Measurements from ENCODE around the genes SMIM43, SPATA5 and SPRY1.

DNA sequence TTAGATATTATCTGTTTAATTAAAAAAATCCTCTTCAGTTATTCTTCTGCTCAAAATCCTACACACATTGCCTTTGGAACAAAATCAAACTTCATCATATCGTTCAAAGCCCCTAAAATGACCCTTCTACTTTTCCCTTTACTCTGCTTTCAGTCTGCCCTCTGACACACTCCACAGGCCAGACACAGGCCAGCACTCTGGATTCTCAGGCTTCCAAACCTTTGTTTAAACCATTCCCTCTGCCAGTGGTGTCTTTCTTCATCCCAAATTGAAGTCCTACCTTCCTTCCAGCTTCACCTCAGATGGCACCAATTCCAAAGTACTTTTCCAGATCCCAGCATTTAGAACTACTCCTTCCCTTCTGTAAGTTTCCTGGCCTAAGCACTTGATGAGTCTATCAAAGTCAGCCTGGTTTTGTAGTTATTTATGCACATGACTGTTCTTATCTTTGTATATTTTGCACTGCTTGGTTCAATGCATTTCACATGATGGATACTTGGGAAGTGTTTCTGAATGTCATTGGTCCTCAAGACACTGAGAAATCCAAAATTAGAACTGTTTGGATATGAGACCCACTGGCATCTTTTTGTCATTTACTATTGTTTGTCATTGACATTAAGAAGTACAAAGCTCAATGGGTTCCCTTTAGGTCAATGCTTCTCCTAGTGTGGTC, 95.8 kb downstream of the SYNPO2 start:
- RAMPAGE, total RNA: no peak

DNA sequence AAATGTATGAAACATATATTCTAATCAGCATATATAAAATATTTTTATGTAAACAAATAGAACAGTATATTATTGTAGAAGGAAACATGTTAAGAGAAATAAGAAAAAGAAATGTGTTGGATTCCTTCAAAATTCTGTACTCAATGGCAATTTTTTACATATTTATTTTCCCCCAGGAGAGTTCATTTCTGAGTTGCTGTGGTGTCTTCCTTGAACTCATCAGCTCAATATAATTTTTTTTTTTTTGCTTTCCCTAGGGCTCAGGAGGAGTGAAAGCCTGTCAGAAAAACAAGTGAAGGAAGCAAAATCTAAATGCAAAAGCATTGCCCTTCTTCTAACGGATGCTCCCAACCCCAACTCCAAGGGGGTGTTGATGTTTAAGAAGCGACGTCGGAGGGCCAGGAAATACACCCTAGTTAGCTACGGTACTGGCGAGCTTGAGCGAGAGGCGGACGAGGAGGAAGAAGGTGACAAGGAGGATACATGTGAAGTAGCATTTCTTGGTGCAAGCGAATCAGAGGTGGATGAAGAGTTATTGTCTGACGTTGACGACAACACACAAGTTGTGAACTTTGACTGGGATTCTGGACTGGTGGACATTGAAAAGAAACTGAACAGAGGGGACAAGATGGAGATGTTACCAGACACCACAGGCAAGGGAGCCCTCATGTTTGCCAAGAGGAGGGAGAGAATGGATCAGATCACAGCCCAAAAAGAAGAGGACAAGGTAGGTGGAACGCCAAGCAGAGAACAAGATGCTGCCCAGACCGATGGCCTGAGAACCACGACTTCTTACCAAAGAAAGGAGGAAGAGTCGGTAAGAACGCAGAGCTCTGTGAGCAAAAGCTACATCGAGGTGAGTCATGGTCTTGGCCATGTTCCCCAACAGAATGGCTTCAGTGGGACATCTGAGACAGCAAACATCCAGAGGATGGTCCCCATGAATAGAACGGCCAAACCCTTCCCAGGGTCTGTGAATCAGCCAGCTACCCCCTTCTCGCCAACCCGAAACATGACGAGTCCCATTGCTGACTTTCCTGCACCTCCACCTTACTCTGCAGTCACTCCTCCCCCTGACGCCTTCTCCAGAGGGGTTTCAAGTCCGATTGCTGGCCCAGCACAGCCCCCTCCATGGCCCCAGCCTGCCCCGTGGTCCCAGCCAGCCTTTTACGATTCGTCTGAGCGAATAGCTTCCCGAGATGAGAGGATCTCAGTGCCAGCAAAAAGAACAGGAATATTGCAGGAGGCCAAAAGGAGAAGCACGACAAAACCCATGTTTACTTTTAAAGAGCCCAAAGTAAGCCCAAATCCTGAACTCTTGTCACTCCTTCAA, 105.6 kb upstream of the MYOZ2 start:
- RAMPAGE, total RNA: no peak

GRCh38 chr4:119136567-119137049, 976 bp downstream of the MYOZ2 start:
- RAMPAGE, total RNA: no peak

- RAMPAGE, total RNA: no peak
Measured at GRCh38 chr4:119266938-119267572, 33.4 kb downstream of the C4orf3 start.

DNA sequence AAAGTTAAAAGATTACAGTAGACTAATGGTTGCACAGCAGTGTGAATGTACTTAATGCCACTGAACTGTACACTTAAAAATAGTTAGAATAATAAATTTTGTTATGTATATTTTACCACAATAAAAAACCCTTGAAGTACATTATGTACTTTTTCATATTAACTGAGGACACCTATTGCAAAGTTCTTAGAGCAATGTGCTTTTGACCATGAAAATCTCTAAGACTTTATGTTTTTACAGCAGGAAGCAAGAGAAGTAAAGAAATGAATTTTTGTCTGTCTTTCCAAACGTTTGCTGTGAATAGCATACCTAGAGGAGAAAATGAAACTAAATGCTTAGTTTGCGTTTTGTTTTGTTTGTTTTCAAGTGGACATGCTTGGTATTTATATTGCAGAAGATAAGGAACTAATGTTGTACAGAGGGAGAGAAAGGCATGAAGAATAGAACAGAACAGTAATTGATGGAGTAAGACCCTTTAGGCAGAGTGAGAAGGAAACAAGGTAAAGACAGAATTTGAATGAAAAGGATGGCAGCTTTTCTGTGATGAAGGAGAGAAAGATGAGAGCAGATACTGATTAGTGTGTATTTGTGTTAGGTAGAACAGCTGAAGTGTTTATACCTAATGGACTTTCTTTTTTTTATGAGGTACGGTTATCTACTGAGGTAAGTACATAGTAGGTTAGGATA, 15.6 kb downstream of the C4orf3 start:
- RAMPAGE, total RNA: no peak

DNA sequence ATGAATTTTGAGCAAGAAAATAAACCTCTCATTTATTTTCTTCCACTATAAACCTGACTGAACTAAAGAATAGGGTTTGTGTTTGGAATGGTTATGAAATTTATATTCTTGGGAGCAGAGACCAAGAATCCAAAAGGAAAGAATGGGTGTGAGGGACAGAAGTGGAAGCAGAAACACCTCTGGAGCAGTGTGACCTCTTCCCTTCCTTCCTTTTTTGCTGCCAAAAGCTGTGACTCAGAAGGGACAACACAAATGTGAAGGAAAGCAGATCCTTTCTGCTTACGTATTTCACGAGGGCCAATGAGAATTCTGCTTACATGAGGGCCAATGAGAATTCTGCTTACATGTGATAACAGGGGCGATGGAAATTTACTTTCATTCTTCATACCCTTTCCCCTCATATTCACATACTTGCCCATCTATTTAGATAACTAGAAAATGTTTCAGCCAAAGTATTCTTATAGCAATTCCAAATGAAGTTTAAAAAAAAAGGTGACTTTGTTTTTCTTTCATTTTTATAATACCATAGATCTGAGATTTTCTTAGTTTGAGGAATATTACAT, 404.6 kb downstream of the PRDM5 start:
- RAMPAGE, total RNA: no peak

DNA sequence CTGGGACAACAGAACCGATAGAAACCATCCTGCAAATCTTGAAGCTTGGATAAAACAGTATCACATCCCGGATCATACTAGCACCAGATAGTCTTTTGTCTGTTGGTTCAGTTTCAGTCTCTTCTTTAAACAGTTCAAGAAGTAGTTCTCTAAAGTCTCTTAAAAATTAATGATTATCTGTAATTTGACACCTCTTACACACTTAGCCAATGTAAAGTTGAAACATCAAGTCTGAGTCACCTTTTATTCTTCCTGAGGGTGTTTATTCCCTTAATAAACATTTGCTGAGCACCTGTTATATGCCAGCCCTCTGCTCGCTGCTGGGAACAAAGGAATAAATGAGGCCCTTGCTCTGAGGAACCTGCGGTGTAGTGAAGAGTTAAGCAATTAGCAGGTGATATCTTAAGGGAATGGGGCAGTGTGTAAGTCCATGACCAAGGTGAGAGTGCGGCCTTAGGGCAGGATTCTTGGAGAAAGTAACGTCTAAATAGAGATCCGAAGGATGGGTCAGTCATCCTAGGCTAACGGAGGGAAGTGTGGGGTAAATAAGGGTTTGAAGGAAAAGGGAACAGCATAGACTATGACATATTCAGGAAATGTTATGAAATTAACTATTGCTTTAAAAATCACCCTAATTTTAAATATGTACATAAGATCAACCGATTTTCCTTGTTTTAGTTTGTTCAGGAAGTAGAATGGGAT, 5.2 kb upstream of the NDNF start:
- RAMPAGE, total RNA: no peak

DNA sequence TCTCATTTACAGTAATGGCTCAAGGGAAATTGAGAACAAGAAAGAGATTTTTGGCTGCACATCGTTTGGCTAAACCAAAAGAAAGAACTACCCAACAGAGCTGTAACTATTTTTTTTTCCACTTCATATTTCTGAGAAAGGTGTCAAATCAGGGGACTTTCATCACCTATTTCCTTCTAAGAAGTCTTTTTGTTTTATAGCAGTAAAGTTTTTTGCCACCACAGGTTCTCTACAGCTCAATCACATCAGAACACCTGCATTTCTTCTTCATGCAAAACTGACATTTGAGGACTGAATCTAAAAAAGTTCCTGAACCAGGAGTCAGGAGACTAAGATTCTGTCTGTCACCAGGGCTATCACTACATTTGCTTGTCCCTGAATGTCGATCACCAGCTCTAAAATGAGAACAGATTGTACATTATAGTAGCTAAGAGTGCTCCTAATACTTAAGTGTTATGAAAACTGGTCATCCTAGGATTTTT, 57.6 kb upstream of the TNIP3 start:
- RAMPAGE, total RNA: no peak

DNA sequence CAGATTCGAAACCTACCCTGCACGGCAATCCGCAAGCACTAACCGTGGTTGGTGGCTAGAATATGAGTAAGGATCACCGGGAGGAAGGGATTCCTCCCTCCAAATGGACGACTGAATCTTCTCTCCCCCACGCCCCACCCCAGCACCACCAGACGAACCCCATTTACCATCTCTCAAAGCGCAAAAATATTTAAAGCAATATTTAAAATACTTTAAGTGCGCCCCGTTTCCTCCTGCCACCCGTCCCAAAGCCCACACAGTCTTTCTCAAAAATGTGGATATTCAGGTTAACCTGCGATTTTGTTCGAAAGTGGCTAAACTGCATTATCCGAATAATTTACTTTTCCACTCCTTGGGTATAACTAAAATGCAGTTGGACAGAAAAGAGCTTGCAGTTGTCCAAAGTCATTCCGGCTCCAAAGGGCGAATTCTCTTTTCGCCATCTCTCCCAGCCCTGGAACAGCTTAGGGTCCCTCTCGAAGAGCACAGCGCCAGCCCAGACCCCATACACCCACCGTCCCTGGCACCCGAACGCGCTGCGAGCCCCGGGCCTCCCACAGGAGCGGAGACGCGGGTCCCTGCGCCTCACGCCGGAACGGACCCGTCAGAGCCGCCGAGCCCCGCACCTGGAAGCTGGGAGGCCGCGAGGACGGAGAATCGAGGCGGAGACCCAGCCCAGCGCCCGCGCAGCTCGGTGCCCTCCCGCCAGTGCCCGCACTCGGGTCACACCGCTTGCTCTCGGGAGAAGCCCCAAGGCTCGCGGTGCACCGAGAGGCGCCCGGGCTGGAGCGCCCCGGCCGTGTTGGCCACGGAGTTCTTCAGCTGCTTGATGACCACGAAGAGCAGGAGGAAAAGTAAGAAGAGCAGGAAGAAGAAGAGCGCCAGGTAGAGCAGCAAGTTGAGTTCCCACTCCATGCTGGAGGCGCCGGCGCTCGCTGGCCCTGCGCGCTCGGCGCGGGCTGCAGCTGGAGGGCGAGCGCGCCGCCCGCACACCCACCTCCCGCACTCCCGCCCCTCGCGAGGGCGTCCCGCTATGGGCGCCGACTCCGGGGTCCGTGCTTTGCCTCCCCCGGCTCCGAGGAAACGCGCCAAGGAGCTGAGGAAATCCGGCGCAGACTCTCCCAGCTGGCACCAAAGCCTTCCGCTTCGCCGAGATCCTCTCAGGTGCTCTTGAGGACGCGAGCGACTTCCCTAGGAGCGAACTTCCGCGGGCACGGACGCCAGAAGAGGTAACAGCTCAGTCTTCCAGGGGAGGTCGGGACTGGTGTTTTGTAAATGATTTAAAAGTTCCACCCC, at the start of gene SMIM43:
TSS of gene SMIM43 (minus strand) at position 974 of the 1,296 bp plus-strand sequence.
- RAMPAGE, total RNA: no peak

DNA sequence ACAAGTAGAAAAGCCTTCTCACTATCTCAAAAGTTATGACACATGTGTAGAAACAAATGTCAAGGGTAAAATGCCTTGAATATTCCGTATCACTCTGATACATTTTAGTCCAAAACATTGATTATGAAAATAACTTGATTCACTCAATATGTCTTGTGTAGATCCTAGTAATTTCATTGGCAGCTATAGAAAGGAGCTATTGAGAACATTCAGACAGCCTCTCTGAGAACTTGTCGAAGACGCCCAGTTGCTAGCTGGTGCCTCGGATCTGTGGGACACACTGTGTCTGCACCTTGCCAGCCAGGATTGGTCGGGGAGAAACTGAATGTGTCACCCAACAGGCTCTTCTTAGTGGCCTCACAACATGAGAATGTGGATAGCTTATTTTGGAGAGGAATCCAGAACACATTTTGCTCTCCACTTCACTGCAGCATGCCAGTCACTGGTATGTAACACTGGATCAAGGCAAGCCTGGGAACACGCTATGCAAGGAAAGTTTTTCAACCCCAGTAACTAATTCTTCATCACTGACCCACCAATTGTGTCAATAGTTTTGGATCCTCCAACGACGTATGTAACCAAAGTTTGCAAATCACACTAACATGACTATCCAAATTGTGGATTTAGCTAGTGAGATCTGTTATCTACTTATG, 89.4 kb upstream of the TRPC3 start:
- RAMPAGE, total RNA: no peak

- RAMPAGE, total RNA: no peak
Measured at GRCh38 chr4:122239435-122240364, 87.6 kb downstream of the BLTP1 start.

- RAMPAGE, total RNA: no peak
Measured at GRCh38 chr4:122345226-122345871, 33.5 kb upstream of the ADAD1 start.

DNA sequence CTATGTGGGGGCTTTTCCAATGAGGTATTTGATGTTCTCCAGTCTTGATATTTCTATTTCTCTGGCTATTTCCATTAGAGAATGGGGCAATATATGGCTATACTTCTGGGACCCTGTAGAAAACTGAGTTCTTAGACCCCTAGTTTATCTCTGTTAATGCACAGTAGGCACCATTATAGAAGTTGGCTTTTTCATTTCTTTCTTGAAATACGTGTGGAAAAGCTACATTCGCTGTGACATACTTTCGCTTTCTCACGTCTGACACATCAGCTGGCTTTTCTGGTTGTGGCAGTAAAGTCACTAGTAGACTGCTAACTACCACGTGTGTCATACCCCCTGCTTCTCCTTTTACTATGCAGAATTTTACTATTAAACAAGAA, 1.9 kb upstream of the IL2 start:
- RAMPAGE, total RNA: no peak

GRCh38 chr4:122782995-122783776, 43.4 kb upstream of the FGF2 start:
- RAMPAGE, total RNA: no peak

DNA sequence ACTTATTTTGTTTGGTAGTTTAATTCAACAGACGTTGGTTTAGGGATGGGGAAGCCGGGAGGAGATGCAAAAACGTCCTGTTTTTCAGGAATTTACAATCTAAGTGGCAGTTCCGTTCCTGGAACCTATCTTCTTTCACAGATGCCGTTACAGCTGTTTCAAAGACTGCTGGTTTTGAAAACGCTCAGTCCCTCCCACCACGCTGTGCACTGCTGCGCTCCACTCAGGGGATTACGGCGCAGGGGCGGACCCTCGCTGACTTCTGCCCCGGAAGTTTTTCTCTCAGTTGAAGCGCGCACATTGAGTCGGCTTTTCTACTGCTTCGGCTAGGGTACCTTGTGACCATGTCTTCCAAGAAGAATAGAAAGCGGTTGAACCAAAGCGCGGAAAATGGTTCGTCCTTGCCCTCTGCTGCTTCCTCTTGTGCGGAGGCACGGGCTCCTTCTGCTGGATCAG, at the start of gene SPATA5:
TSS of gene SPATA5 (plus strand) at position 280 of the 456 bp plus-strand sequence.
- RAMPAGE, total RNA: no peak

DNA sequence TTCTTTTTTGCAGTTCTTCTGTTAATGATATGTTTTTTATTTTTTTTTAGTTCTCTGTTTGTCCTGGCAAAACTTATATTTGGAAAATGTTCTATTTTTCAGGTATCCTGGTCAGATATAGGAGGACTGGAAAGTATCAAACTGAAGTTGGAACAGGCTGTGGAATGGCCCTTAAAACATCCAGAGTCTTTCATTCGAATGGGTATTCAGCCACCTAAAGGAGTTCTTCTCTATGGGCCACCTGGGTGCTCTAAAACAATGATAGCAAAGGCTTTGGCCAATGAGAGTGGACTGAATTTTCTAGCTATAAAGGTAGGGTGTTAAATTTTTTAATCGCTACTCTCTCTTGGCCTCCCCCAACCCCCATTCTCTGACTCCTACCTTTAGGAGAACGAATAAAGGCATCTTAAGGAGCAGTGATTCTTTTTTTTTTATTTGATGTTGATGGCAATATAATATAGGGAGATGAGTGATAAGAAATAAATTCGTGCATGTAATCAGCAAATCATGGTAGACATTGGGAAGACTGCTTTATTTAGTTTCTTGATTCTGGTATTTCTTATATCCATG, 105.3 kb downstream of the SPATA5 start:
- RAMPAGE, total RNA: no peak

DNA sequence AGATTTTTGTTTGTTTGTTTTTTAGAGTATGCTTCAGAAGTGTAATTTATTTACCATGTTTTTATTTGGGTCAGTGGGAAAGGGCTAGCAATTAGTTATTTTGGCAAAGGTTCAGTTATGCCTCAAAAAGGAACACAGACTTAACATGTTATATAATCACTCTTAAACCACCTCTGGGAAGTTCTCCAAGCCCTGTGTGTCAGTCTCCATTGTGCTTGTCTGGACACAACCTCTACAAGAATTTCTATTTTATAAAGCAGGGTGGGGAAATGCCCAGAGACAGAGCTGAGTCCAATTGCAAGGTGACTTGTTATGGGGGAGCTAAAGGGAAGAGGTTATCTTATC, 44.0 kb upstream of the SPRY1 start:
- RAMPAGE, total RNA: no peak

GRCh38 chr4:123396420-123397129, at the start of gene SPRY1:
Gene SPRY1, plus strand, starts transcription at chr4:123396795.
- RAMPAGE, total RNA: no peak

DNA sequence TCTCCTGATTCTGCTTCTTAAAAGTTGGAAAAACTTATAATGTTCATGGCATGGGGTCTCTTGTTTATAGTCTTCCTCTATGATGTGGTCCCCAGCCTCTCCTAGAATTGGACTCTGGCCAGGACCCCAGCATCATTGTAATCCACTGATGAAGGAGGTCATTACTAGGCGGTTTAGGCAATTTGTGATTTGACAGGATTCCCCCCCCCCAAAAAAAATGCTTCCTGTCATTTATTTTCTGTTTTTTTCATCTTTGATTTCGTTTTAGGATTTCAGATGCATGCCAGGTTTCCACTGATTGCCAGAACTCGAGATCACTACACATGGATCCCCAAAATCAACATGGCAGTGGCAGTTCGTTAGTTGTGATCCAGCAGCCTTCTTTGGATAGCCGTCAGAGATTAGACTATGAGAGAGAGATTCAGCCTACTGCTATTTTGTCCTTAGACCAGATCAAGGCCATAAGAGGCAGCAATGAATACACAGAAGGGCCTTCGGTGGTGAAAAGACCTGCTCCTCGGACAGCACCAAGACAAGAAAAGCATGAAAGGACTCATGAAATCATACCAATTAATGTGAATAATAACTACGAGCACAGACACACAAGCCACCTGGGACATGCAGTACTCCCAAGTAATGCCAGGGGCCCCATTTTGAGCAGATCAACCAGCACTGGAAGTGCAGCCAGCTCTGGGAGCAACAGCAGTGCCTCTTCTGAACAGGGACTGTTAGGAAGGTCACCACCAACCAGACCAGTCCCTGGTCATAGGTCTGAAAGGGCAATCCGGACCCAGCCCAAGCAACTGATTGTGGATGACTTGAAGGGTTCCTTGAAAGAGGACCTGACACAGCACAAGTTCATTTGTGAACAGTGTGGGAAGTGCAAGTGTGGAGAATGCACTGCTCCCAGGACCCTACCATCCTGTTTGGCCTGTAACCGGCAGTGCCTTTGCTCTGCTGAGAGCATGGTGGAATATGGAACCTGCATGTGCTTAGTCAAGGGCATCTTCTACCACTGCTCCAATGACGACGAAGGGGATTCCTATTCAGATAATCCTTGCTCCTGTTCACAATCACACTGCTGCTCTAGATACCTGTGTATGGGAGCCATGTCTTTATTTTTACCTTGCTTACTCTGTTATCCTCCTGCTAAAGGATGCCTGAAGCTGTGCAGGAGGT, 5.1 kb downstream of the SPRY1 start:
- RAMPAGE, total RNA: no peak

DNA sequence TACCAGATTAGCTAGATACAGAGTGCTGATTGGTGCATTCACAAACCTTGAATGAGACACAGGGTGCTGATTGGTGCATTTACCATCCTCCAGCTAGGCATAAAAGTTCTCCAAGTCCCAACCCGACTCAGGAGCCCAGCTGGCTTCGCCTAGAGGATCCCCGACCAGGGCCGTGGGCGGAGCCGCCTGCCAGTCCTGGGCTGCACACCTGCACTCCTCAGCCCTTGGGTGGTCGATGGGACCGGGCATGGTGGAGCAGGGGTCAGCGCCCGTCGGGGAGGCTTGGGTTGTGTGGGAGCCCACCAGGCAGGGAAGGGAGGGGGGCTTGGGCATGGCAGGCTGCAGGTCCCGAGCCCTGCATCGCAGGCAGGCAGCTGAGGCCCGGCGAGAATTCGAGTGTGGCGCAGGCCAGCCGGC, 38.6 kb downstream of the SPRY1 start:
- RAMPAGE, total RNA: no peak